Measurements from ENCODE around the gene SRSF2.

GRCh38 chr17:76396334-76396830 is 12.0 kb downstream of the SPHK1 start:
- PRO-cap, 2 experiments: no peak in any of the 2 experiments

- PRO-cap, 2 experiments: no peak in any of the 2 experiments
Observed at GRCh38 chr17:76494762-76495641, 6.2 kb downstream of the RHBDF2 start.

- PRO-cap, 2 experiments: no peak in any of the 2 experiments
Observed at GRCh38 chr17:76531268-76531724, 6.2 kb downstream of the CYGB start.

DNA sequence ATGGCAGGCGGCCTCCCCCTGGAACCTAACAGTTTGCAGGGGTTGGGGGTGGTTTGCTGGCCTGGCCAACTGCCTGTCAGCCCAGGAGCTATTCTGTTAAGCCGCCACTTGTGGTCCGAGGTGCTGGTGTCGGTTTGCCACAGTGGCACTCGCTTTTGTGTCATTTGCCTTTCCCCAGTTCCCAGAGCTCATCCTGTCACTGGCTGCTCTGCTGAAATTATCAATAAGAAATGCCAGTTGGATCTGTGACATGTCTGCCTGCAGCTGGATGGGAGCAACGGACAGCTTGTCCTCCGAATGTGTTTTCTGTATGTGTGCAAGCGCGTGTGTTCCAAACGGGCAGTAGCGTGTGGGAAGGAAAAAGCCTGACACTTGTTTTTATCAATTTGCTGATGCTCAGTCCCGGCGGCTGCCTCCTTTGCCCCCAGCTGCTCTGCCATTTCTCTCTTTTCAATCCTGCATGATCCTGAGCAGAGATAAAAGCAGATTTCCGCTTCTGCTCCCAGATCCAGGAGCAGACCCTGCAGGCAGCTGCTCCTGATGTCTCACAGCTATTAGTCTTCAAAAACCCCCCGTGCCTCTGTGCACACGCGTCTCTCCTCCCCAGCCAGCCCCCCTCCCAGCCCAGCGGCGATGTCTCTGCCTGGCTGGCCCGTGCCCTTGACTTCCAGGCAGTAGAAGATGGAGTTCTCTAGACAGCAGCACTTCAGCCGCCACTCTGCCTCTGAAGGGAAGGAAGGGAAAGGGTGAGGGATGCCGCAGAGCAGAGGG is 4.0 kb downstream of the PRCD start:
- PRO-cap, 2 experiments: no peak in any of the 2 experiments

DNA sequence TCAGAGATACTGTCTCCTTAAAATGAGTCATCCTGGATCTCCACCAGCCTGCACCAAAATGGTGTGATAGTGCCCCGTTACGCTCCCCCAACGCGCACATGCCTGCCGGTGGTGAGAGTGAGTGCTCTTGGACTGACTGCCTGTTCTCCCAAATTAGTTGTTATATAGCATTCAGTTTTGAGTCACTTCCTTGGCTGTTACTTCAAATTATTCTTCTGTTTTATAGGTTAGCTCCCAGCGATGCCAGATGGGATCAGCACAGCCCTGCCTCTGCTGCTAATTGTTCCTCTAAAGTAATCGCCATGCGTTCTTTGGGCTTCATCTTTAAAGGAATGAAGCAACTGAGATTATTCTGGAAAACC is 22.8 kb downstream of the ST6GALNAC2 start:
- PRO-cap, 2 experiments: no peak in any of the 2 experiments

GRCh38 chr17:76563444-76563890 is 22.2 kb downstream of the ST6GALNAC2 start:
- PRO-cap, 2 experiments: no peak in any of the 2 experiments

DNA sequence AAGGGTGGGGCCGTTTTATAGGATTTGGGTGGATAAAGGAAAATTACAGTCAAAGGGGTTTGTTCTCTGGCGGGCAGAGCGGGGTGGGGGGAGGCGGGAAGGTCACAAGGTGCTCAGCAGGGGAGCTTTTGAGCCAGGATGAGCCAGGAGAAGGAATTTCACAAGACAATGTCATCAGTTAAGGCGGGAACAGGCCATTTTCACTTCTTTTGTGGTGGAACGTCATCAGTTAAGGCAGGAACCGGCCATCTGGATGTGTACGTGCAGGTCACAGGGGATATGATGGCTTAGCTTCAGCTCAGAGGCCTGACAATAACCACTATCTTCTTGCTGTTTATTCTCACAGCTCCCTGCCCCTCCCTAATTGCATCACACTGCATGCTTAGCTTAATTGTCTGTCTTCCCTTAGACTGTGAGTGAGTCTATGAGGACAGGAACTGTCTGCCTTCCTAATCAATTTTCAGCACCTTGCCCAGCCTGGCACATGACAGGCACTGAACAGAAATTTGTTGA is 25.6 kb upstream of the ST6GALNAC2 start:
- PRO-cap, 2 experiments: no peak in any of the 2 experiments

DNA sequence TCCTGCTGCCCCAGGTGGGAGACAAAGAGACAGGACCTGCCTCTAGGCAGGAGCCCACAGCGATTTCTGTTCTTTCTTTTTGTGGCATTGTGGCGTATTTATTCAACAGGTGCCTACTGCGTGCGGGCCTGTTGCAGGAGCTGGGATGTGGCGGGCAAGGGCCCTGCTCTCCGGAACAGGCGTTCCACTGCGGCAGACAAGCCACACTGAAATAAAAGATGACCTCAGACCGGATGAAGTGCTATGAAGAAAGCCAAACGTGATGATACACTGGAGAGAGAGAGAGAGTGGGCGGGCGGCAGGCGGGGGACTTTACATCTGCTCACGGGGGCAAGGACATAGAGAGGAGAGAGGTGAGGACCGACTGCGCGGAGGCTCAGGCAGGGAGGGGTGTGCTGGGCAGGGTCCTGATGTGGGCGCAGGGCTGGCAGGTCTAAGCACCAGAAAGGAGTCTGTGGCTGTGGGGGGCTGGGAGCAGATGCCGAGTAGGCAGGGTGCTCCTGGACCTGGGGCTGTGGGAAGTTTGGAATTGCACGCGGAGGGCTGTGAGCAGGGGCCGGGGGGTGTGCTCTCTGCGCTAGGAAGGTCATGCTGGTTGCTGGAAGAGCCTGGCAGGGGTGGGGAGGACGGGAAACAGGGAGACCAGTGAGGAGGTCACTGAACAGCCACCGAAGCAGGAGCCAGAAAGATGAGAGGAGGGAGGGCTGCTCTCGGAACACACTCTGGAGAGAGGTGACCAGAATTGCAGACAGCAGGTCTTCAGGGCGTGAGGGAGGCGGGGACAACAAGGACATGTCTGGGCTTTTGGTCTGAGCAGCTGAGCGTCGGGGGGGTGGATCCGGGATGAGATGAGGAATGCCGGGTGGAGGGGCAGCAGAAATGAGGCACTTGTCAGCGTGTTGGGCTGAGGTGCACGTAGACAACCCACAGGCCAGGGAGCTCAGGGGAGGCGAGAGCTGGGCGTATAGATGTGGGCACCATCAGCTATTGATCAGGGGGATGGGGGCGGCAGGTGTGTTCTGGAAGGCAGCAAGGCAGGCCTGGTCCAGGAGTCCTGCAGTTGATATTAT is 9.9 kb downstream of the MXRA7 start:
- PRO-cap, 2 experiments: peak in 1 of 2 experiments; most common plus-strand start position 339 of the sequence (in 1); most common minus-strand start position 165 of the sequence (in 1)

GRCh38 chr17:76727141-76727607 is 535 bp downstream of the METTL23 start:
- PRO-cap, 2 experiments: peak in 2 of 2 experiments; most common plus-strand start chr17:76727234 (in 1); most common minus-strand start chr17:76727210 (in 1)

DNA sequence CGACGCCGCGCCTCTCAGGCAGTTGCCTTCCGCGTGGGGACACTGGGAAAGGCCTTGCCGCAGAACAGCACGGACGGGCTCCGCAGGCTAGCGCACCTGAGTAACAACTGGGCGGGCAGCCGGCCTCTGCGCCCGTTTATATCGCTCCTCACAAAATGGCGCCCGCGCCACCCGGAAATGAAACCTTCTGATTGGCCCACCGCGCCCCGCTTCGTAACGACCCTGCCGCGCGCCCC is at the start of gene SRSF2:
Gene SRSF2 (minus strand): TSS at position 109 of the 236 bp plus-strand sequence.
- PRO-cap, 2 experiments: peak in 2 of 2 experiments; most common minus-strand start position 98 of the sequence (in 2)

GRCh38 chr17:77107417-77107969 is 33.3 kb upstream of the SEC14L1 start:
- PRO-cap, 2 experiments: peak in 2 of 2 experiments; most common plus-strand start chr17:77107821 (in 2); most common minus-strand start chr17:77107579 (in 1)

- PRO-cap, 2 experiments: no peak in any of the 2 experiments
Observed at GRCh38 chr17:77120505-77121445, 20.0 kb upstream of the SEC14L1 start.

DNA sequence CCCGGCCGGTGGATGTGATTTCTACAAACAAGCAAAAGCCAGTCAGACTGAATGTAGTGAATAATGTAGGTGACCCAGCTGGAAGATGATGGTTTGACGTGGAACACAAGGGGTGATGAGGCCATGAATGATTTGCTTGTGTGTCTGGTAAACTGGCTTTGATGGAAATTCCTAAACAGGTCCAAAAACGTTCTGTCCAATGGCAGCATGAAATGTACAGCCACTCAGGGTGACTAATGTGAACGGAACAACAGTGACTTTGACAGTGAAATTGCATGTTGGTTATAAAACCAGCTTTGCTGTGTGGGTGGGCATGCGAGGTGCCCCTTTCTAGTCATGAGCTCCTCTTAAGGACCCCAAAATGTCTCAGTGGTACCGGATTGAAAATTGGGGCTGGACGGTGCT is 976 bp upstream of the SEC14L1 start:
- PRO-cap, 2 experiments: peak in 2 of 2 experiments; most common plus-strand start position 262 of the sequence (in 1); most common minus-strand start position 109 of the sequence (in 1)

- PRO-cap, 2 experiments: no peak in any of the 2 experiments
Observed at GRCh38 chr17:77147918-77148522, 7.3 kb downstream of the SEC14L1 start.

GRCh38 chr17:77170111-77170421 is 29.3 kb downstream of the SEC14L1 start:
- PRO-cap, 2 experiments: no peak in any of the 2 experiments

DNA sequence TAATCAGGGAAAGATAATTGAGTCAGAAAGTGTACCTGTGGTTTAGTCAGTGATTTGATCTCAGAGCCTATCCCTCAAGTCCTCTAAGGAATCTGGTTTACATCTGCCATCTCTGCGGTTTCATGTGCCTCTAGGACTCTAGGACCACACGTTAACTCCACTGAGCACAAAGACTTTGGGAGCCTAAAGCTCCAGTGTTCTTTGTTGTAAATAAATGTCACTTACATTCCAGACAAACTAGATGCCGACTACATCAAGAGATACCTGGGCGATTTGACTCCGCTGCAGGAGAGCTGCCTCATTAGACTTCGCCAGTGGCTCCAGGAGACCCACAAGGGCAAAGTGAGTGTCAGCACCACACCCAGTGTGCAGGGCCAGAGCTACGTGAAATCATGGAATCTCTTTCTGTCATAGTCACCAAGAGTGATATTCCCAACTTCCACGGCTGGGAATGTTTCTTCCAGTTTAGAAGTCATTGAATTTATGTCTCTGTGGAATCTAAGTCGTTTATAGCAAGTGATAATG is 55.3 kb downstream of the SEC14L1 start:
- PRO-cap, 2 experiments: no peak in any of the 2 experiments

DNA sequence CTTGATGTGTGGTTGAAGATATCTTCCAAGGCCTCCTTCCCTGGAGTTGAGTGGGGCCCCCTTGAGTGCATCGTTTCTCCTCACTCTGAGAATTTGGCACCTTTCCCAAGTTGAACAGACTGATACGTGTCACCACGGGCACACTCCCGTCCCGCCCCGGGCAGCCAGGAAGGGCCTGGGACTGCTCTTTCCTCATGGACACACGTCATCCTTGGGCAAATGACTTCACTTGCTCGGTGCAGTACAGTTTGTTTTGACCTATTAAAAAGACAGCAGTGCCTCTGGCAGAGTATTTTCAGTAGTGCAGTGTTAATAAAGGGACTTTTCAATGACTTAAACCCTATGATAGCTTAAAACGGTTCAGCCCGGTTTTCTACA is 59.9 kb downstream of the SEC14L1 start:
- PRO-cap, 2 experiments: no peak in any of the 2 experiments

DNA sequence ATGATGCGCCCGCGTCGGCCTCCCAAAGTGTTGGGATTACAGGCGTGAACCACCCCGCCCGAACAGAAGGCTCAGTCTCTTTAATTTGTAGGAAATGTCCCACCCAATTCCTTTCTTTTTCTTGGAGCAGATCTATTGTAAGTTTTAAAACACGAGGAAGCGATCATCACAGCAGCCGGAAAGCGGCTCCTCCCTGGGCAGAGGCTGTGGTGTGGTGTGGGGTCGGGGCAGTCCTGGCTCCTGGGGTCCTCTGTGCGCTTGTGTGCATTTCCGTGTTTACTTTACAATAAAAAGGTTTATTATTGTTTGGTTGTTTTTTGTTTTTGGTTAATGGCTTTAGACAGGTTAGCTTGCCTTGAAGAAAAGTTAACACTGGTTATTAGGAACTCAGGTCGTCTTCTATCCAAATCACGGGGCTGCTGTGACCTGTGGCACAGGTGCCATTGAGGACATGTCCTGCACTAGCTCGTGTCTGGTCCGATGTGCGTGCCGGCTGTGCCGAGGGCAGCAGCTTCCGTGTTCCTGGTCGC is 57.5 kb upstream of the SEPTIN9 start:
- PRO-cap, 2 experiments: no peak in any of the 2 experiments

DNA sequence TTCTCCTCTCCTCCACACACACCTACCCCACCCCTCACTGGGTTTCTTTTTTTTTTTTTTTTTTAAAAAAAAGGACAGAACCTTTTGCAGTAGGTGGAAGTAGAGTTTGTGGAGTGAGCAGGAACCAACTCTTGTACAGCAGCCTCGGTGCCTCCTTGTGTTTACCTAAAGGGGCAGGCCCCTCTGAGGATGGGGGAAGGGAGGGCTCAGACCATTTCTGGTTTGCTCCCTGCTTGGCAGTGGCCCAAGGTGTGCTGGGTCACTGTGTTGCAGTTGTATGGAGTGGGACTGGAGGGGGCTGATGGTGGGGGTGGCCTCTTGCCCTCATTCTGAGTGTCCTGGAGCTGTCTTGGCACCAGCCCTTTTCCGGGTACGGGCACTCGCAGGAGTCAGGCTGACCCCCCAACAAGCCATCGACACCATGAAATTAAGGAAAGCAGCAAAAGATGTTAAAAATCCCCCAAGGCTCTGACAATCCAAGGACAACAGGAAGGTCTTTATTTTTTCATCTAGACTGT is 1.9 kb downstream of the SEPTIN9 start:
- PRO-cap, 2 experiments: no peak in any of the 2 experiments

DNA sequence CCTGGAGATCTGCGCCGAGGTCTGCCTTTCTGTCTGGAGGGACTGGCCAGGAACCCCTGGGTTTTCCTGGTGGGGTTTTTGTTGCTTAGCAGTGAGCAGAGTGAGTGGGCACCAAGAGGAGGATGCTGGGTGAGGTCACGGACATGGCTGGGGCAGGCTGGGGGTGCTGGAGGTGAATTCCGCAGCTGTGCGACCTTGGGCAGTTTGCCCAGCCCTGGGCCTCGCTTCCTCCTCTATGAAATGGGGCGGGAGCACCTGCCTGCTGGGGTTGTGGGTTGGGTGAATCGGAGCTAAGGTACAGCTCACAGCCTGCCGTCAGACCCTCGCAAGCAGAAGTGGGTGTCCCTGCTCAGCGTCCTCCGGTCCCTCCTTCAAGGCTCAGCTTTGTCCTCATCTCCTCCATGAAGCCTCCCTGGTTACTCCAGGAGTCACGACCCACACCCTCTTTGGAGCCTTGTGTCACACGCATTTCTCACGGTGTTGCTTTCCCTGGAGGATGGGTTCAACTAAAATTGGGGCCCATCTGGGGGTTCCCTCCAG is 23.9 kb downstream of the SEPTIN9 start:
- PRO-cap, 2 experiments: no peak in any of the 2 experiments

Measured in cytotoxic T cell (primary cell).